H4 (cell line): ENCODE measurements around the genes CHRM3 and RGS7.

GRCh38 chr1:237713813-237714206 lies 176.9 kb downstream of the ZP4 start:
- RAMPAGE, long total RNA: no peak

DNA sequence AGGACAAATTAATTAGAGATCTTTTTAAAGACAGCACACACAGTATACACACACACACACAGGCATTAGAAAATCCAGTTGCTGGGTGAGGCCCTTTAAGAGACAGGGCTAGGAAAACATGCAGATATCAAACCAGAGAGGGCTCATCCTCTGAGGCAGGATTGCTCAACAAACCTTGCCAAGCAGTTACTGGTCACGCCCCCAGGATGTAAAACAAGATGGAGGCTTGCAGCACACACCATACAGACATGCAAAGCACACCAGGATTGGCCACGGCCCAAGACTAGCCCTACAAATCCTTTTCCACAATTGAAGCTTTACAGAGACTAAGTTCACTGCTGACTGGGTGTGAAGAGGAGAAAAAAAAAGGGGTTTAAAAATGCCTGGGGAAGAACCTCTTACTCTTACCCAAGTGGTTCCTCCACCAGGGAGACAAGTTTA lies 594.3 kb upstream of the ZP4 start:
- RAMPAGE, long total RNA: no peak

- RAMPAGE, long total RNA: no peak
These were observed at the start of gene CHRM3 for GRCh38 chr1:239386379-239387393. TSS of gene CHRM3 (plus strand) at chr1:239386568.

GRCh38 chr1:239714326-239715160 lies 328.2 kb downstream of the CHRM3 start:
- RAMPAGE, long total RNA: no peak

- RAMPAGE, long total RNA: no peak
These were observed 332.6 kb downstream of the CHRM3 start for GRCh38 chr1:239718858-239719514.

- RAMPAGE, long total RNA: no peak
These were observed 275.7 kb upstream of the FMN2 start for GRCh38 chr1:239815845-239816541.

DNA sequence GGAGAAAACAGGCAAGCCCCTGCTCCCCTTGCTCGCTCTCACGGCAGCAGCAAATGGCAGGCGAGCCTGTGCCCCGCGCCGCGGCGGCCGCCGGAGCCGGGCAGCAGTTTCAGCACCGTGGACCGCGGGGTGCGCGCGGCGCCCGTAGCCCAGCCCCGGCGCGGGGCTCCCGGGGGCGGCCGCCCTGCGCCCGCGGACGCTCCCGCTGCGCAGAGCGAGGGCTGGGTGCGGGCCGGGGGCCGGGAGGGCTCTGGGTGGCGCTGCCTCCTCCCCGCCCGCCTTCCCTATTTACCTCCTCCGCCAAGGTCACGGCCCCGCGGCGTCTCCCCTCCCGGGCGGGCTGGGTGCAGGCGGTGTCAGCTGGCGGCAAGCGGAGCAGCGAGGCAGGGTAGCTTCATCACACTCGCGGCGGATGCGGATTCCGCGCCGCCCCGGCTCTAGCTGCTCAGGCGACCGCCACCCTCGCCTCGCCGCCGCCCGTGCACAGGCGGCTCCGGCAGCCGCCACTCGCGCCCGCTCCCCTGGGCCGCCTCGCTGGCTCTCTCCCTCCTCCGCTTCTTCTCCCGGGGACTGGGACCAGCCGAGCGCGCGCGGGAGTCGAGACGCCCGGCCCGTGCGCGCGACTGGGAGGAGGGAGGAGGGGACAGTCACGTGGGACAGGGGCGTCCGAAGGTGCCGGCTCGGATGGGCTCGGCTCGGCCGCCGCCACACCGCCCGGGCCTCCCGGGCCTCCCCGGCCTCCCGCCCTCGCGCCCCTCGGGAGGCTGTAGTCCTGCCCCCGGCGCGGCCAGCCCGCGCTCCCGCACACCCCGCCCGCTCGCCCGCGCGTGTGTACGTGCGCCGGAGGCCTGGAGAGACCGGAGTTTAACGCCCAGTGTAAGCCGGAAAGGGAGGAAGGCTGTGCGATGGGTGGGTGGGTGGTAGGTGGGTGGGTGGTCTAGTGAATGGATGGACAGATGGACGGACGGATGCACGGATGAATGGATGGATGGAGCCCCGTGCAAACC lies at the start of gene RGS7:
RGS7 (minus strand) TSS at position 599 of the 1,007 bp plus-strand sequence.
- RAMPAGE, long total RNA: no peak

- RAMPAGE, long total RNA: no peak
These were observed 2.1 kb upstream of the FH start for GRCh38 chr1:241521689-241522090.

- RAMPAGE, long total RNA: no peak
These were observed 56.9 kb downstream of the WDR64 start for GRCh38 chr1:241709067-241709310.

DNA sequence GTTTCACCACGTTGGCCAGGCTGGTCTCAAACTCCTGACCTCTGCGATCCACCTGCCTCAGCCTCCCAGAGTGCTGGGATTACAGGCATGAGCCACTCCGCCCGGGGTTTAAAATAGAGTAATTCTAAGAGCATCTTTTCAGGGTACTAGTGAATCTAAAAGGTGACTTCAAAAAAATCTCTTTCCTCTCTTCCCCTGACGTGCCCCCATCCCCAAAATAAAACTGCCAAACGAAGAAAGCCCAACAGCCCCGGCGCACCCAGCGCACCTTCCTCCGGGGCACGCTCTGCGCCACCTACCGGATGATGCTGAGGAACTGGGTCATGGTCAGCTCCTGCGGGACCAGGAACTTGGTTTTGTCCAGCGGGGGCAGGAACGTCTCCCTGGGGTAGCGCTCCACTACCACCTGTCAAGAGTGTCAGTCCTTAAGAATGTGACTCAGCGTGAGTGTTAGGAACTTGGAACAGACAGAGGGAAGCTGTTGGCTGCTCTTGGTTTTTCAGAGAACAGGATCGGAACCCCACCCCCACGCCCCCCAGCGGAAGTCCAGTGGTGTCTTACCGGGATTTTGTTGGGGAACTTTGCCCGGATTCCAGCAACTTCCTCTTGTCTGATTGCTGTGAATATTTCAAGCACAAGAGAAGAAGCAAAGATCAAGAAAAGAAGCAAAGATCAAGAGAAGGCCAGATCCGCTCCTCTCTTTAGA lies 530 bp downstream of the MAP1LC3C start:
- RAMPAGE, long total RNA: no peak

- RAMPAGE, long total RNA: no peak
These were observed 153.5 kb downstream of the CEP170 start for GRCh38 chr1:243101544-243102077.

GRCh38 chr1:243294167-243295213 lies 38.6 kb downstream of the SDCCAG8 start:
- RAMPAGE, long total RNA: no peak

- RAMPAGE, long total RNA: no peak
These were observed 88.2 kb downstream of the SDCCAG8 start for GRCh38 chr1:243344020-243344375.

DNA sequence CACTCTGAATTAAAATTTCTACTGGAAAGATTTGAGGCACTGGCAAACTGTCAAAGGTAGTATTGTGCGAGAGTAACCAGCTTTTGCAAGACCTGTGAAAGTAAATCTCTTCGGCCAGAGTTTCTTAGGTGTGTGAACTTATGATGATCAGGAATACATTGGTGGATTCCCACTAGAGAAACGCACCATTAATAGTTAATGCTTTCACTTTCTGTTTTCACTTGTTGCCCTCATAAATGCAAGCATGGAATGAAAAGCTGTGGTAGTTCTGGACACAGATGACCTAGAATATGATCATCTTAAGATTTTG lies 98.6 kb downstream of the SDCCAG8 start:
- RAMPAGE, long total RNA: no peak

- RAMPAGE, long total RNA: no peak
These were observed 78.6 kb downstream of the AKT3 start for GRCh38 chr1:243771295-243771929.

DNA sequence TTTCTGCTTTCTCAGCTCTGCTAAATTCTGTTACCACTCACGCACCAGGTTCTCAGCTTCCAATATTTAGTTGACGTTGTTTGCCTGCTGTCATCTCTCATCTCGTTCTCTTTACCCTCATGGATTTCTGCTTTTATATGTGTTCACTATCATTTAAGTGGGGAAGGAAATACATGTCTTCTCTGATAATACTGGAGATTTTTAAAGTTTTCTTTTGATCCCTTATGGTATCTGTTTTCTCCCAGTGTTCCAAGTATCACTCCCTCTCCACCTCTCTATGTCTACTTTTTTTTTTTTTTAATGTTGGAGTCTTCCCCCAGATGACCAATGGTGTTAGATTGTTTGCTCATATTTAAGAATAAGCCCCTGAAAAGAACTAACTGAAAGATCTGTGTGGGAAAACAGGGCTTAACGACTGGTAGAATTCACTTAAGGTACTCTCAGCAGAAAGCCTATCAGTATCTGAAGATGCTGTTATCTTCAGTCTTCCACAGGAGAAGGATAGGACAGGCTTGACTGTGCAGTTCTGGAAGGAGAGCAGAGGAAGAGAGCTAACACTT lies 55.1 kb downstream of the AKT3 start:
- RAMPAGE, long total RNA: no peak

- RAMPAGE, long total RNA: no peak
These were observed 33.8 kb downstream of the ZBTB18 start for GRCh38 chr1:244084859-244085282.

DNA sequence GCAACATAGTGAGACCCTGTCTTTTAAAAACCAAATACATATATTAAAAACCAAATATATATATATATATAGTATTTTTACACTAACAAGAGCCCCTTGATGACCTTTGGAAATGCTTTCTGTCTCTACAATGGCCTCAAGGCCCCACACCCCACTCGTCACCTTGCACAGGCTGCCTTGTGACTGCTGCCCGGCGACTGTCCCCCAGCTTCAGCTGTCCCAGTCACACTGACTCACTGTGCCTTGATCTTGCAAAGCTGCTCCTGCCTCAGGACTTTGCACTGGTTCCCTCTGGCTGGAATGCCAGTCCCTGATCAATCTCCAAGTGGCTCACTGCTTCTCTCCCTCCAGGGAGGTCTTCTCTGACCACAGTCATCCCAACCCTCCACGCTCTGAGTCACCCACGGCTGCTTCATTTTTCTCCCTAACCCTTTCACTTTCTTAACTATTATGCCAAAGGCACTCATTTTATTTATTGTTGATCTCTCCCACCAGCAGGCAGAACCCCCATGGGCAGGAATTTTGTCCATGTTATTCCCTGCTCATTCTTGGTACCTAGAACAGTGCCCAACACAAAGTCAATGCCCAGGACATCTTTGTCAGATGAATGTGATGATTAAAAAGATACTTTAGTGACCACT lies 53.2 kb downstream of the ZBTB18 start:
- RAMPAGE, long total RNA: no peak

GRCh38 chr1:244118076-244118824 lies 67.2 kb downstream of the ZBTB18 start:
- RAMPAGE, long total RNA: no peak

DNA sequence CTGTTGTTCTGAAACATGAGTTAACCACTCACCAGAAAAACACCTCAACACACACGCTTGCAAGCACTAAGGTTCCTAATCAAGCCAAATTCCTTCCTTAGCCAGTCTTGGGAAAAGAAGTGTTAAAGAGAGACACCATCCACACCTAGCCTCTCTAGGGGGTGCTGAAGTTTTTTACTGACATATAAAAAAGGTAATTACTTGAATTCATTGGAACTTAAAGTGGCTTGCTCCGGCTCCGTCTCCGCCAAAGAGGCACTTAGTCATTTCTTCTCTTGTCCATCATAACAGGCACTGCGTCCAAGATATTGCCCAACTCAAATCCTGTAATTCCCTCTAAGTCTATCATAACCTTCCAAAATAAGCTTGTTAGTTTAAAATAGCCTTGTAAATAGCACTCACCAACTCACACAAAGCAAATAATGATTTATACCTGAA lies 141.0 kb upstream of the C1orf100 start:
- RAMPAGE, long total RNA: no peak